CMK (cell line): ENCODE measurements around a stretch of chr21.

GRCh38 chr21:45420095-45421418 is 15.6 kb downstream of the COL18A1 start:
- RRBS, result 96% methylated on average over 4 of the region's 46 CpGs

DNA sequence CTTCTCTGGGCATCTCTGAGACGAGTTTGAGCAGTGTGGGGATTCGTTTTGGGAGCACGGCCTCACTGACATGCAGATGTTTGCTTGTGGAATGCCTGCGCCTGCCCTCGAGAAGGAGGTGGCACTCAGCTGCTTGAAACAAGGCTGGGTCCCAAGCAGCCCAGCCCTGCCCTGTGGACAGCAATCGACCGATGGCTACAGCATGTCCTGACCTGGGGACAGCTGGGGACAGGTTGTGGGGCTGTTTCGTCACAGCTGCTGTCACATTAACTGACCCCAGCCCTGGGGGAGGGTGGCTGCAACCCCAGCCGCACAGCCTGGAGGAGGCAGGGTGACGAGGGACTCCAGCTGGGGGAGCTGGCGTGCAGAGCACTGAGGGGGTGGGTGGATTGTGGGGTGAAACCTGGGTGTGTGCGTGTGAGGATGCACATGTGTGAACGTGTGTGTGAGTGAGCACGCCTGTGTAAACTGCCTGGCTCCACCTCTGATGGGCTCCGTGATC is 49.2 kb downstream of the COL18A1 start:
- RRBS, result no CpG with 5 or more reads among the region's 15 CpGs

- RRBS, result 2% methylated on average over 12 of the region's 49 CpGs
Measured at GRCh38 chr21:45482479-45483778, 59.3 kb downstream of the SLC19A1 start.

GRCh38 chr21:45487238-45487933 is 54.9 kb downstream of the SLC19A1 start:
- RRBS, result 86% methylated on average over 6 of the region's 27 CpGs

DNA sequence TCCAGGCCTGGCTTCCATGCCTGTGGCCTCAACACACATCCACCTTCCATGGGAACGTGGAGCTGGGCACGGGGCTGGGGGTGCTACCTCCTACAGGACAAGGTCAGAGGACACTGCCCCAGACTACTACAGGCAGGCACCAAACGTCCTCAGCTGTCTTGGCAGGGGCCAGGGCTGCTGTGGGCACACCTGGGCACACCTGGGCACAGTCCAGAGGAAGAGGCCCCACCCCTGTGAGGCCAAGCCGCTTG is 9.1 kb downstream of the SLC19A1 start:
- RRBS, result no CpG with 5 or more reads among the region's 4 CpGs

DNA sequence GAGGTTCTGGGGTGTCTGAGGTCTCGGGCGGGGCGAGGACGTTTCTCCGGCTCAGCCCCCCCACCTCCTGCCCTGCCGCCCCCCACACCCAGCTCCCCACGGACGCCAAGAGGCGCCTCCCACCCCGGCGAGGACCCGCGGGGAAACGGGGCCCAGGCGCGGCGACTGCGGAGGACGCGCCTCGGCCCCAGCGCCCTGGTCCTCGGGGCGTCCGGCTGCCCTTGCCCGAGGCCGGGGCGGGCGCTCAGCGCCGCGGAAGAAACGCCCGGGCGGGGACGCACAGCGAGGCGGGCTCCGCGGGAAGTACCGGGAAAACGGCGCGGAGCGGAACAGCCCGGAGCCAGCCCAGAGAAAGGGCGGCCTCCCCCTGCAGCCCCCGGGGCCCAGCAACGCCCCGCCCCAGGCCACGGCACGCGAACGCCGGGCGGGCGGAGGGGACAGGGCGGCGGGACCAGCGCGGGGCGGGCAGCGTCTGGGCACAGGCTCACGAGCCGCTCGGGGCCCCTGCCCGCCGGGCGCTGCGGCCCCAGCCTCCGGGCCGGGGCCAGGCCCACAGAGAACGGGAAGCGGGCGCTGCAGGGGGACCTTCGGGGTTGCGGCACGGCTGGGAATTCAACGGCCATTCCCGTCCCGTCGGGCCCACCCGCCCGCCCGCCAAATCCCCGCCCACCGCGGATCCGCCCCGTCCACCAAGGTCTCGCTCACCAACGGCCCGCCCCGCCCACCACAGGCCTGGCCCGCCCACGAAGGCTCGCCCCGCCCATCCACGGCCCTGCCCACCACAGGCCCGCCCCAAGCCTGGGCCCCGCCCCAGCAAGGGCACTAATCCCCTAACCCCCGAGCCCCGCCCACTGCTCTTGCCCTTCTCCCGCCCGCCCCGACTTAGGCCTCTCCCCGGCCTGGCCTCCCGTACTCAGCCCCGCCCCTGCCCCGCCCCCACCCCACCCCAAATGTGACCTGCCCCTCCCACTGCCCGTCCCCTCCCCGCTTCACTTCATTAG is 899 bp upstream of the PCBP3 start:
- RRBS, result 38% methylated on average over 49 of the region's 112 CpGs

GRCh38 chr21:45747737-45748140 is 104.2 kb downstream of the PCBP3 start:
- RRBS, result no CpG with 5 or more reads among the region's 13 CpGs

DNA sequence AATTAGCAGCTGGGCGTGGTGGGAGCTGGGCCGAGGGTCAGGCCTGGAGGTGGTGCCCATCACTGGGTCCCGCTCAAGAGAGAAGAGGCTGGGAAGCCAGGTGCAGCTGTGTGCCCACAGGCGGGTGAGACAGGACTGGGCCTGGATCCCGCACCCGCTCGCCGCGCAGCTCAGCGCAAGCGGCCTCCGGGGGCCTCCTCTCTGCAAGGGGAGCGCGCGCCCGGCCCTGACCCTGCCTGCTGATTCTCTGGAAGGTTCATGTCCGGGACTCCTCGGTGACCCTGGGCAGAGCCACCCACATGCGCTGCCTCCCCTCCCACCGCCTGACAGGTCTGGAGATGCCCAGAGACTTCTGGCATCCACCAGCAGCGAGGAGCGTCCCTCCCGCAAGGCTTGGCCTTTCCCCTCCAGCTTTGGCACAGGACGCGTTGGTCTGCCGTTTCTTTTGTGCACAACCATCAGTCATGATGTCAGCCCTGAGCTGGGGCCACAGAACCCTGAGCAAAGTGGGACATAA is 42.1 kb upstream of the COL6A2 start:
- RRBS, result 95% methylated on average over 1 of the region's 26 CpGs

GRCh38 chr21:46083157-46083836 is 14.6 kb upstream of the COL6A2 start:
- RRBS, result 80% methylated on average over 12 of the region's 35 CpGs

DNA sequence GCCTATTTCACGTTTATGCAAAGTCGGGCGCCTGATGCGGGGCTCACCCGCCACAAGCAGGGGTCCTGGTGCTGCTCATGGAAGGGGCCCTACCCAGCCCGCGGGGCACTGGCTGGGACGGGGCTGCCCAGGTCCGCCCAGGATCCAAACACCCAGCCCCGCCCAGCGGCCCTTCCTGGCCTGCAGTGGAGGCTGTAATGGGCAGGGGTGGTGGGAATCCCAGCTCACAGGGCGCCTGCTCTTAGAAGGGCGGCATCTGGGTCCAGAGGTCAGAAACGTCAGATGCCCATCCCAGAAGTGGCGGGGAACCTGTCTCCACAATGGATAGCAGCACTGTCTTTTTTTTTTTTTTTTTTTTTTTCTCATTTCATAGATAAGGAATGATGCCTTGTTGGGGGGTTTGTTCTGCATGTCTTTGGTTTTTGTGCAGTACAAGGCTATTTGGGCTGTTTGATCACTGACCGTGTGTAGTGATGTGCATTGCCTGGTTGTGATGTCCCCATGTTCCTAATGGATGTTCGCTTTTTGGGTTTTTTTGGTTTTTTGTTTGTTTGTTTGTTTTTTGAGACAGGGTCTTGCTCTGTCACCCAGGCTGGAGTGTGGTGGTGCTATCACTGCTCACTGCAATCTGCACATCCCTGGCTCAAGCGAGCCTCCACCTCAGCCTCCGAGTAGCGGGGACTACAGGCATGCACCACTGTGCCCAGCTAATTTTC is 1.8 kb downstream of the COL6A2 start:
- RRBS, result no CpG with 5 or more reads among the region's 20 CpGs

- RRBS, result 97% methylated on average over 24 of the region's 60 CpGs
Measured at GRCh38 chr21:46112074-46112761, 14.3 kb downstream of the COL6A2 start.

GRCh38 chr21:46125596-46126164 is 27.8 kb downstream of the COL6A2 start:
- RRBS, result no CpG with 5 or more reads among the region's 53 CpGs

DNA sequence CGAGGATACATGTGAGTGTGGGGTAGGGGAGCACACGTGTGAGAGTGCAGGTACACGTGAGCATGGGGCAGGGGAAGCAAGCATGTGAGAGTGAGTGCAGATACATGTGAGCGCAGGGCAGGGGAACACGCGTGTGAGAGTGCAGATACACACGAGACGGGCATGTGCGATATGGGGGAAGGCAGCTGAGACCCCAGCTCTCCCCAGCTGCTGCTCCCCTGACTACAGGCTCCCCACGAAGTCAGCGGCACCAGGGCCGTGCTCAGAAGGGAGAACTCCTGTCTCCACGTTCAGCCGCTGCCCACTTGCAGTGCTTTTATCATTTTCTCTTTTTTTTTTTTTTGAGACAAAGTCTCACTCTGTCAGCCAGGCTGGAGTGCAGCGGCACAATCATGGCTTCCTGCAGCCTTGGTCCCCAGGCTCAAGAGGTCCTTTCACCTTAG is 856 bp upstream of the FTCD start:
- RRBS, result no CpG with 5 or more reads among the region's 15 CpGs

GRCh38 chr21:46184586-46185343 is 506 bp upstream of the SPATC1L start:
- RRBS, result 2% methylated on average over 2 of the region's 24 CpGs

- RRBS, result no CpG with 5 or more reads among the region's 9 CpGs
Measured at GRCh38 chr21:46199329-46199967, 15.2 kb upstream of the SPATC1L start.

DNA sequence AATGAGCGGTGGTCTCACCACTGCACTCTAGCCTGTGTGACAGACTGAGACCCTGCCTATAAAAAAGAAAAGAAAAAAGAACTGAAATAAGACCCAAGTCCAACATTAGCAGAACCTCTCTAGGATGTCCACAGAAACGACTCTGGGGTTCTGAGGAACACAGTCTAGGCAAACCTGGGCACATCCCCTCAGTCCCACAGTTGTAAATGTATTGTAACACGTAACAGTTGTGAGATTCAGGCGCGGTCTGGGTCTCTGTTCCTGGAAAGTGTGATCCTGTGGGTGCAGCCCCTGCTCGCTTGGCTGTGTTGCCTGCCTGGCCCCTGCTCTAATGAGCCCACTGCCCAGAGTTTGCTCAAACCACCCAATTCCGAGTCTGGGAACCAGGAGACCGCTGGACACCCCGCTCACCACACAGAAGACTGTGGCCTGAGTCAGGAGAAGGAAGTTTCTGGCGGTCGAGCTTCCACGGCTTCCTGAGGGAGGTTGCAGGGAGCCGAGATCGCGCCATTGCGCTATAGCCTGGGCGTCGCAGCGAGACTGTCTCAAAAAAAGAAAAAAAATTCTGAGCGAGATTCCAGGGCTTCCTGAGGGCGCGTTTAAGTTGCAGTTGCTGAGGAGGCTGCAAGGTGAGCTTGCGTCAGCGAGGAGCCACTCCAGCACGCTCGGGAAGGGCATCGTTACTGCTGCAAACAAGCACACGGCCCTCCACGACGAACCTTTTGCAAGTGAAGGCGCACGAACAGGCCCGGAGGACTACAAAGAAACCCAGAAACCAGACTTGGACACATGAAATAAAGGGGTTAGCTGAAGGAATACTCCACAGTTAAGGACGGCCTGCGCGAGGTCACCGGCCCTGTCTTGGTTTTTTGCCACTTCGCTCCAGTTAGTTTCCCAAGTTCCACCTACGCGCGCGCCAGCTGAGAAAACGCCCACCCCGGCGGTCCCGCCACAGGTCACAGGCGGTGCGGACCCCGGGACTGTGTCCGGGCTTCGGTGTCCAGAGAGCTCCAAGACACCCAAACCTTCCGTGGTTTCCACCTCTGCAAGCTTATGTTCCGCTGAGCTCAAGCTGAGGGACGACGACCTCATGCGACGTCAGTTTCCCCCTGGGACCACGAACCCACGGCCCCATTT is 1.1 kb downstream of the C21orf58 start:
- RRBS, result 2% methylated on average over 16 of the region's 59 CpGs

DNA sequence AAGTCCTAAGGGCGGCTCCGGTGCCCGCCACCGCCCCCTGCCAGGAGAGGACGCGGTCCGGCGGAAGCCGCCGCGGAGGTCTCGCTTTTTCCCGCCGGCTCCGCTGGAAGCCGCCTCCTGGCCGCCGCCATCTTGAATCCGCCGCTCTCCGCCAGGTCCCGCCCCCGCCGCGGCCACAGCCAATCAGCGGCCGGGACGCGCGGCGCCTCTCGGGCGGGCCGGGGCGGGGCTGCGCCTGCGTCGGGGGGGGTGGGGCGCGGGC is 297 bp downstream of the PCNT start:
- RRBS, result 2% methylated on average over 31 of the region's 40 CpGs

- RRBS, result 3% methylated on average over 38 of the region's 100 CpGs
Measured at GRCh38 chr21:46324584-46325603, 938 bp downstream of the PCNT start.

- RRBS, result no CpG with 5 or more reads among the region's 16 CpGs
Measured at GRCh38 chr21:46352835-46353324, 28.9 kb downstream of the PCNT start.

DNA sequence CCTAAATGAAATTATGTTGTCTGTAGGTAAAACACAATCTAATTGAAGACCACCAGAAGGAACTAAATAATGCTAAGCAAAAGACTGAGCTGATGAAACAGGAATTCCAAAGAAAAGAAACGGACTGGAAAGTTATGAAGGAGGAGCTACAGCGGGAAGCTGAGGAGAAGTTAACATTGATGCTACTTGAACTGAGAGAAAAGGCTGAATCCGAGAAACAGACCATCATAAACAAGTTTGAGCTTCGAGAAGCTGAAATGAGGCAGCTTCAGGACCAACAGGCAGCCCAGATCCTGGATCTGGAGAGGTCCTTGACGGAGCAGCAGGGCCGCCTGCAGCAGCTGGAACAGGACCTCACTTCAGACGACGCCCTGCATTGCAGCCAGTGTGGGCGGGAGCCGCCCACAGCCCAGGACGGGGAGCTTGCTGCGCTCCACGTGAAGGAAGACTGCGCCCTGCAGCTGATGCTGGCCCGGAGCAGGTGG is 39.5 kb downstream of the PCNT start:
- RRBS, result no CpG with 5 or more reads among the region's 15 CpGs